Skeletal muscle cell (primary cell): ENCODE results near the genes MAML2, CCDC82 and RAB39A.

DNA sequence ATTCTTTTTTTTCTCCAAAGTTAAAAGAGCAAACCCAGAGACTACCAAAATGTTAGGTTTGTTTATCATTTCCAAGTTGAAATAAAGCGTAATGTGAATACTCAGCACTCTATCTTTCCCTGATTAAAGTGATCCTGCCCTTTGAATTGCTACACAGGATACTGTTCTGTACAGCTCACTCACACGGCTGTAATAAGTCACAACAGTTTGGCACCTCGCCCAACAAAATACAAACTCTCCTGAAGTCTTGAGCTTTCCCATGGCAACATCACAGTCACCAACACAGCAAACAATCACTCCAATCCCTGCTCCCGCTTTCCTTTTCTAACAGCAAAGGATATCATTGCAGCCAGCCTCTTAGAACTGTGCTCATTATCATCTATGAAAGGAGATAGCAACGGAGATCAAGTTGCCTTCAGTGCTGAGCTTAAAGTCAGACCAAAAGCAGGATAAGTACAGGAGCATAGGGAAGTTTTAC lies 36.1 kb downstream of the MAML2 start:
- RRBS, result no CpG with 5 or more reads among the region's 5 CpGs

DNA sequence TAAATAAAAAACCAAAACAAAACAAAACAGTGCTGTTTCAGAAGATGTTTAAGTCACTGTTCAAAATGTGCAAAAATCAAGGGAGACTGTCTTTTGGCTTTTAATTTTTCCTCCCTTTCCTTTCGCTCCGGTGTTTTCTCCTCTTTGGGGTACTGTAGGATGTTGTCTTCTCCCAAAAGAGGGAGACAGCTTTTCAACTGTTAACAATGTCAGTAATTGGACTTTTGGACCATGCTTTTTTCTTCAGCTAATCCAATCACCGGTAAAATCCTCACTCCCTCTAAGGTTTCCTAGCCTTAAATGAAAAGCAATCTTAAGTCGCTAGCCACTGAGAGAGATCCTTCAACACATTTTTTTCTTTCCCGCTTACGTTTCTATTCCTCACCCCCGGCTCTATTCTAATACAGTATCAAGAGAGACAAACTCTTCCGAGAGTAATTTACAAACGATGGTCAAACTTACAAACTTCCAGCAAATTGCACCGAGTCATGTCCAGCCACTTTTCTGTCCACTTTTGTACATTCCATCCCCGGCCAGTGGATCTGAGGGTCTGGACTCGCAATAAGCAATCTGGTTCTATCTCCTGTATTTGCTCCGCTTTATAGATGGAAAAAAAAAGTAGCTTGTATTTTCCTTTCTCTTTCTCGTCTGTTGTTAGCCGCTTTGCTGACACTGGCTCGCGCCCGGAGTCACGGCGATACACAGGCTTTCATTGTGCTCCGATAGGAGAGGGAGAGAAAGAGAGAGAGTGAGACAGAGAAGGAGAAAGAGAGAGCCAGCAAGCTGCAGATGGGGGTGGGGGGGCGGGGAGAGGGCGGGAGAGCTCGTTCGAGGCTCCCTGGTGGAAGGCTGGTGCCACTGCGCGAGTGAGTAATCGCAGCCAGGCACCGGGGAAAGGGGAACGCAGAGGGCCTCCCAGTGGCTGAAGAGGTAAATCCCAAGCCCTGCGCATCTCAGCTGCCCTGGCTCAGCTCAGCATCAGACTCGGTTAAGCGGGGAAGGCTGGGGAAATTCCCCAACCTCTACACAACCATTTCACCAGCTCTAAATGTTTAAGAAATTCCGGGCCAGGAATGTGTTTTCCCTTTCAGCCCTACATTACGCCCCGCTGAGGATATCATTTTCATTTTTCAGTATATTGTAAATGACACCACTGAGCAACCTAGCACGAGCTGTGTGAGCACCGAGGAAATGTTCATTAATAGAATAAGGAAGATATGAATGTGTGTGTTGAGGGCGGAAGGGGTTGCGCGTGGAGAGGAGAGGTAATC lies at the start of gene MAML2:
MAML2 (minus strand) TSS at position 750 of the 1,271 bp plus-strand sequence.
- RRBS, result no CpG with 5 or more reads among the region's 41 CpGs

GRCh38 chr11:96389028-96390136 lies at the start of gene CCDC82:
CCDC82 (minus strand) TSS chr11:96389912.
- RRBS, result 1% methylated on average over 23 of the region's 64 CpGs

GRCh38 chr11:96390137-96391199 lies 655 bp downstream of the JRKL start:
- RRBS, result 0% methylated on average over 4 of the region's 30 CpGs

GRCh38 chr11:96506559-96507533 lies 117.0 kb downstream of the JRKL start:
- RRBS, result no CpG with 5 or more reads among the region's 19 CpGs

DNA sequence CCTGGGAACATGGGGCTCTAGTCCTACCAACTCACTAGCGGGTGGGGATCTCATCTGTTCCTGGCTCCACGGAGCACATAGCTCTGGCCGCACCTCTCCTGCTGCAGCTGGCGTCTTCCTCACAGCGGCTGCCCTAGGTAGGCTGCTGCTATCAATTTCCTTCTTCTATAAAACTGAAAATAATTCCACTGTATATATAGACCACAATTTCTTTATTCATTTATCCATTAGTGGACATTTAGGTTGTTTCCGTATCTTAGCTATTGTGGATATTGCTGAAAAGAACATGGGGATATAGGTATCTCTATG lies 812.1 kb upstream of the CNTN5 start:
- RRBS, result no CpG with 5 or more reads among the region's 6 CpGs

DNA sequence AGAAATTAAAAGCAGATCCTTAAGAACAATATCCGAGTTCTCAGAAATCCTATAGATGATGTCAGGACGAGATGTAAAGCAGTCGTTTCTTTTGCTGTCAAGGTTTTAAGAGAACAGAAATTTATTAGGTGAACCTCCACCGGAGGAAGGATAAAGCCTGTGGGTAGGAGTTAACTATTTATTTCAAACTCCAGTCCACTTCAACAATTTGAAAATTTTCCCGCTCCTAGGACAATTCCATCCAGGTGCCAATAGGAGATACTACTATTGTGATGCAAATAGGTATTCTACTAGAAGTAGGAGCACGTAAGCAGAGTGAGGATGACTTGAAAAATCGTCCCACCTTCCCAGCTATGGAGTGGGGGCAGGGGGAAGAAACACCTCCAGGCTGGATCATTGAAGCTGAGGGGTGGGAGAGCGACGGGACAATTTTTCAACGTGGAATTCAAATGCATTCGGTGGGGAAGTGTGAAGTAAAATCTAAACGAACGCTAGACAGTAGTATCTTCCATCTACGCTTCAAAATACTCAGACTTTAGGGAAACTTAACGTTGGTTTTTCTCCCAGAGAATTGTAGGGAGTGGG lies 661 bp upstream of the ARHGAP42 start:
- RRBS, result no CpG with 5 or more reads among the region's 15 CpGs

DNA sequence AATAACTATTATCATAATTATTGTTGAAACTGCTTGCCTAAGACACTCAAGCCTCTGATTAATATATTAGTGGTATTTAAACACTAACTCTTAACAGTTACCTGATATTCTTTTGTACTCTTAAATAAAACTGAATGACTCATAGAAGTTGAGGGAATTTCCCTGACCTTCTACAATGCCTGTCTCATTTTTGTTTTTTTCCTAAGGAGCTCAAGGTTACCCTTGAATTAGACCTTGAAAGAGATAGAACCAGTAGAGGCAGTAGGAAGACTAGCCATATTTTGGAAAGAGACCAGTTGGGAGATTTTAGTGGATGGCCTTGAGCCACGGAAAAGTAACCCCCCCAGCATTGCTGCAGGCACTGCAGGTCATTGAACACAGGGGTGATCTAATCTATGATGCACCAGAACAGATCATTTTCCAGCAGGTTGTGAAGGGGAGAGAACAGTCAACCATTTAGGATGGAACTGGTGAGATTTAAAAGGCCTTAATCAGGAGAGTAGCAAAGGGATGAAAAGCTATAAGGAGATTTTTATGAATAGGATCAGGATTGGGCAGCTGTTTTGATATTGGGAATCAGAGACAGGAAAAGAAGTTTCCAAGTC lies 148.3 kb downstream of the PGR start:
- RRBS, result no CpG with 5 or more reads among the region's 1 CpG

DNA sequence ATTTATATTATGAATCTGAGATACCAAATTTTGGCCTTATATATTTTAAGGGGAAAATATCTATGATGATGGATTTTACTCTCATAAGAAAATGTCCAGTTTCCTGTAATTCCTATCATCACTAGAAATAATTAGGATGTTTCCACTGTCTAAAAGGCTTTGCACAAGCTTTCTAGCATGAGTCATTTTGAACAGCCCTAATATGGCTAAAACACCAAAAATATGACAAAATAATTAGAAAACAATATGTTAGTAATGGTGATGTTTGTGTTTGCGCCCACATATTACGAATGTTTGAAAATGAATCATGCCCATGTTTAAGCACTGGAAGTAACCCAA lies 96.1 kb downstream of the TRPC6 start:
- RRBS, result no CpG with 5 or more reads among the region's 2 CpGs

DNA sequence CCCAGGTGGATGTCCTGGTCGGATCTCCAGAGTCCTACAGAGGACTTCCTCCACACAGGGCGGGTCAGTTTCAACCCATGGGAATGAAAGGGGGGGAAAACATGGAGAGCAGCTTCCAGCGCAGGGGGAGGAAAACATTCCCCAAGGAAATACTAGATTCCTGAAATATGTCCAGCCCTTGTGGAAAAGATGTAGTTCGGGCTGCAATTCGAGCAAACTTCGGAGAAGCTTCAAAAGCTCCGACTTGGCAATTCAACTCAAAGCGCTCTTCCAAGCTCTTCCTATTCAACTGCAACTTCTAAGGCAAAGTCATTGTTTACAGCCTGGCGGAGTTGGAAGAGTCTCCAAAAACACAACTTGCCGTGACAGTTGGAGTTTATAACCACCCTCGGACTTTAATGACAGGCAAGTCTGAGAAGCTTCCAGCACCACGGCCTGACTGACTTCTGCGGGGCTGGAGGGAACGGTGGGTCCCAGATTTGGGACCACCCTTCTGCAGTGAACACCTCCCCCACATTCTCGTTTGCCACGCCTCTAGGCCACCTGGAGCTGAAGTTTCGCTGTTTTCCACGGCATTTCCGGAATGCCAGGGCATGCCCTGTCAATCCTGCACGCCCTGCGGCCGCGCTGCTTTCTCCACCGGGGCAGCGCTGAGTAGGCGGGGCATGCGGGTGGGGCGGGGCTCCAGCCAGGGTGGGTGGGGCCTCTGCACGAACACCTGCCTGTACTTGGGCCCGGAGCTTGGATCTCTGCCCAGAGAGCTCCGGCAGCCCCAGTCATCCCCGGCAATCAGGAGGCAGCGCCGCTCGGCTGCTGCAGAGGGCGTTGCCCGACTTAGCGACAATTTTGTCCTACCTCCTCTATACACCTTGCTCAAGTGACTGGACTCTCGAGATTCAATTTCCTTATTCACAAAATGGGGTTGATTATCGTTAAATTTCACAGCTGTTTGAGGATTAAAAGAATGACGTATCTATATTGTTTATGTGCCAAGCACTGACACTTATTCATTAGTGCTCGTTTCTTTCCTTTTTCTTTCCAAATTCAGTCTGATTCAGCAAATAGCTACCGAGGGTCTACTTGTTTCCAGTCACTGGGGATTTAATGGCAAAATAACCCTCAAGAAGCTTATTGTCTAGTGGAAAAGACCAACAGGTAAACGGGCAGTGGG lies 48.8 kb upstream of the BIRC3 start:
- RRBS, result 10% methylated on average over 6 of the region's 44 CpGs

DNA sequence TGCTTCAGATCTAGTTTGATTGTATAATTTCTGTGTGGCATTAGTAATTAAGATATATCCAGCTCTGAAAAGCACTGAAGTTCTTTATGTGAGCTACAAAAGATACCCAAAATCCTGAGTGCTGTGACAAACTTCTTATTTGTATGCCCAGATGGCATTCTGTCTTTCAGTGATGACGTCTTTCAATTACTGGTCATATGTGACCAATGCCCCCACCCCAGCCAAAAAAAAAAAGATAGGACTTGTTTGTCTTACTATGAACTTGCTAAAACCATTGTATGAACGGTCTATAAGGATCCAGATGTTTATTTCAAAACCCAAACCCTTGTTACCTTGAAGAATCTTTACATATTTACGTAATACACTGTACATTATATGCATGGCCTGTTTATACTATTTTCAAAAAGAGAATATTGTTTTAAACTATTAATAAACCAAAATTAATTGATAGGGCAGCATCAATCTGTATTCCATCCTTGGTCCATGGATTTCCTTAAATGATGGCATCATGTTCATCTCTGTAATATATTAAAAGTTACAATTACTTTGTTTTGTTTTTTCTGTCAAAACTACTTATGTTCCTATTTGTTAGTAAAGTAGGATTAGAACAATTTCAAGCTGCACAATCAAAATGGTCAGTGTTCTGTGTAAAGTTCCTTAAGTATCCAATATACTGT lies 51.5 kb downstream of the BIRC2 start:
- RRBS, result no CpG with 5 or more reads among the region's 3 CpGs

DNA sequence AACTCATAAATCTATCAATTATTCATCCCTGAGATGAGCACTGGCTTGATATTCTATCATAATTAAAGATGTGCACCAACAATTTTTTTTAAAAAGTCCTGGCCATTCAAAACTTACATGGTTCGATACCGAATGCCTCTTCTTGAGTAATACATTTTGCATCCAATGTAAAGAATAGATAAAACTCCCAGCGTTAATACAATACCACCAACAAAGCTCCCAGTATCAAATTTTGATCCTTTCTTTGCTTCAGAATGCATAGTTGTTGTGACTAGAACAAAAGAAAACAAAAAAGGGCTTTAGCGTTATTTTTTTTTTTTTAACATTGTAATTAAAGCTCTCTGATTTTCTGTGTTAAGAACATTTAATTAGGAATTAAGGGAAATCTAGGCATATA lies 51.1 kb downstream of the TMEM123 start:
- RRBS, result no CpG with 5 or more reads among the region's 4 CpGs

GRCh38 chr11:102426568-102427077 lies 25.9 kb downstream of the TMEM123 start:
- RRBS, result no CpG with 5 or more reads among the region's 1 CpG

DNA sequence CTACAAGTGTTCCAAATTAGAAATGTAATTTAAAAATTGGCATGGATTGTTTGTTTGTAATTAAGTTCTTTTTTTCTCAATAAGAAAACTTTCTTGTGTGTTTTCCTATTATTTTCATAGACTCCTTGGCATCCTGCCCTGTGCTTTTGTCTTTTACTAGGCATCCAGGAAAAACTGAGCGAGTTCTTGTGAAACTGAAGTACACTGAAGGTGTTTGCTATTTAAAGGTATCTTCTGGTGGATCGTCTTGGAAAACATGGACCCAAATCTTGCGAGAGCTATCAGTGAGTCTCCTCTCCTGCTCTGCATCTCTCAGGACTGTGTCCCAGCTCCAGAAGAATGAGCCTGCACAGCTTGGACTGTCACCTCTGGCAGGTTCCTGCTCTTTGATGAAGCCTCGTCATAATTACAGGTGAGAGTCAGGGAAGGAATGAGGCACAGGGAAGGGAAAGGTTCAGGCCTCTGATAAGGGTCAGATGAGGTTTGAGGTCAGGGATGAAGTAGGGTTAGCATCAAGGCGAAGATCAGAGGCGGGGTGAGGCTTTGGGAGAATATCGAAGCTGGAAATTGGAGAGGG lies 18.0 kb downstream of the MMP20 start:
- RRBS, result no CpG with 5 or more reads among the region's 7 CpGs

DNA sequence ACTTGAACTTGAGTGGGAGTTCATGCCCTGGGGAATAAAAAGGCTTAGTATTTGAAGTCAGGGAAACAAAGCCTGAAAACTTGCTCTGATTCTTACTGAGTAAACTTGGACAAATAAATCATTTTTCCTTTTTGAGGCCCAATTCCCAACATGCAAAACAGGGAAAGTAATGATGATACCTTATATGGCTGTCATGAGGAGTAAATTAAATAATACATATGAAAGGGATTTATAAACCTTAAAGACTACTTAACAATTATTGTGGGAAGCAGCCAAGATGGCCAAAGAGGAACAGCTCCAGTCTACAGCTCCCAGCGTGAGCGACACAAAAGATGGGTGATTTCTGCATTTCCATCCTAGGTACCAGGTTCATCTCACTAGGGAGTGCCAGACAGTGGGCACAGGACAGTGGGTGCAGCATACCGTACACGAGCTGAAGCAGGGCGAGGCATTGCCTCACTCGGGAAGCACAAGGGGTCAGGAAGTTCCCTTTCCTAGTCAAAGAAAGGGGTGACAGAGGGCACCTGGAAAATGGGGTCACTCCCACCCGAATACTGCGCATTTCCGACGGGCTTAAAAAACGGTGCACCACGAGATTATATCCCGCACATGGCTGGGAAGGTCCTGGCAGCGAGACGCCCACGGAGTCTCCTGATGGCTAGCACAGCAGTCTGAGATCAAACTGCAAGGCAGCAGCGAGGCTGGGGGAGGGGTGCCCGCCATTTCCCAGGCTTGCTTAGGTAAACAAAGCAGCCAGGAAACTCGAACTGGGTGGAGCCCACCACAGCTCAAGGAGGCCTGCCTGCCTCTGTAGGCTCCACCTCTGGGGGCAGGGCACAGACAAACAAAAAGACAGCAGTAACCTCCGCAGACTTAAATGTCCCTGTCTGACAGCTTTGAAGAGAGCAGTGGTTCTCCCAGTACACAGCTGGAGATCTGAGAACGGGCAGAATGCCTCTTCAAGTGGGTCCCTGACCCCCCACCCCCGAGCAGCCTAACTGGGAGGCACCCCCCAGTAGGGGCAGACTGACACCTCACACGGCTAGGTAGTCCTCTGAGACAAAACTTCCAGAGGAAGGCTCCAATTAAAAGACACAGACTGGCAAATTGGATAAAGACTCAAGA lies 297.4 kb upstream of the DDI1 start:
- RRBS, result no CpG with 5 or more reads among the region's 23 CpGs

- RRBS, result no CpG with 5 or more reads among the region's 3 CpGs
Measured at GRCh38 chr11:103929381-103929916, 107.0 kb upstream of the DDI1 start.

DNA sequence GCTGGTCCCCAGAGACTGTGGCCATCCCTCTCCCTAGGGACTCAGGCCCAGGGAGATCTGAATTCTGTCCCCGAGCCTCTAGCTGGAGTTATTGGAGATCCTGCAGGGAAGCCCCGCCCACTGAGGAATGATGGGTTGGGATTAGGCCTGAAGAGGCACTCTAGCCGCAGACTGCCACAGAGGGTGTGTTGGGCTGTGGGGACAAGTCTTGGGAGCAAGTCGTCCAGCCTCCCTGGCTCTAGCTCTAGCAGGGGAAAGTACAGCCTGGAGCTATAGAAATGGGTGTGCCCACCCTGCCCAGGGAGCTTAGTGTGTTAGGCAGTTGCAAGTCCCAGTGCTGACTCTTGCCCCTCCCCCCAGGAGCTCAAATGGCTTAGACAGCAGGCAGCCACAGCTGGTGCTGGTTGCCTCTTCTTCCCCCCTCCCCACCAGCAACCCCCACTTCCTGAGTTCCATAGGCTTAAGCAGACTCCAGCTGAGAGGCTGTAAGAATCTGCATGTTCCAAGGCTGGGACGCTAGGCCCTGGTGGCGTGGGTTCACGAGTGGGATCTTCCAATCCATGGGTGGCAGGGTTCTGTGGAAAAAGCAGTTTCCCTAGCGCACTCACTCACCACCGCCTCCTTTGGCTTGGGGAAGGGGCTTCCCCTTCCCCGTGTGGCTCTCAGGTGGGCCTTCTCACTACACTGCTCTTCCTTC lies 61.2 kb downstream of the GUCY1A2 start:
- RRBS, result no CpG with 5 or more reads among the region's 10 CpGs

DNA sequence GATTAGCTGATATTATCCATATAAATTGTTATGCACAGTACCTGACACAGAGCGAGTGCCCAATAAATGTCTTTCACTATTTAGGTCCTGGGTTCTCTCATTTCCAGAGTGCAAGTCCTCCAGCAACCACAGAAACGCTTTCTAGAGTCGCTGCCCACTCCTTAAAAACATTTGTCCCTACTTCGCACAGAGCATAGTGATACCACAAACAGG lies 807 bp downstream of the SLC35F2 start:
- RRBS, result no CpG with 5 or more reads among the region's 4 CpGs

- RRBS, result 2% methylated on average over 7 of the region's 45 CpGs
Measured at GRCh38 chr11:107928330-107928727, at the start of gene RAB39A. RAB39A (plus strand) TSS chr11:107928448.